Measurements from ENCODE around the gene NME8.

DNA sequence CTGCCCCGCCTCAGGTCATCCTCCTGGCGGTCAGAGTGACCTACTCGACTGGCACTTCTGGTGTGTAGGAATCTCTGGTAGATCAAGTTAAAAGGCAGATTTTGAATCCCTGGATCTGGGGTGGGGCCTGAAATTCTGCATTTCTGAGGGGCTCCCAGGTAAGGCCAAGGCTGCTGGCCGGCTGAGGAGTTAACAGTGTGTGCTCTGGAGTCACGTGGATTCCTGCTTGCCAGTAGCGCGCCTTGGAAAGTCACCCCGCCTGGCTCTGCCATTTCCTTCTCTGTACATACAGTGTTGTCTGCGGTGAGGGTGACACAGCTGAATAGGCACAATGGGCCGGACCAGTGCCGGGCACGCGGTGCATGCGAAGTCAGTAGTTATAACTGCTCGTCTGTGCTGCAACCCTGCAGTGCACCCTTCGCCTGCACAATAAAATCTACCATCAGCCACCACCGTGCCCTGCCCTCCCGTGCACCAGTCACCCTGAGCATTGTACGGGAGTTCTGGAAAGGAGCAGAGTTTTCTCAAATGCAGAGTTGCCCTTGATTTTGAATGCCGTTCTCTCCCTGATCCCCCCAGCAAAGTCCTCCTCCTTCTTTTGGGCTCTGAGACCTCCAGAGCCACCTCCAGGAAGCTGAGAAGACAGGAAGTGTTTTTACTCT, 67.9 kb upstream of the EEPD1 start:
- PRO-cap = no peak
- RAMPAGE, long total RNA = no peak

- PRO-cap = no peak
- RAMPAGE, long total RNA = no peak
These were observed 39.9 kb downstream of the EEPD1 start for GRCh38 chr7:36192662-36193677.

DNA sequence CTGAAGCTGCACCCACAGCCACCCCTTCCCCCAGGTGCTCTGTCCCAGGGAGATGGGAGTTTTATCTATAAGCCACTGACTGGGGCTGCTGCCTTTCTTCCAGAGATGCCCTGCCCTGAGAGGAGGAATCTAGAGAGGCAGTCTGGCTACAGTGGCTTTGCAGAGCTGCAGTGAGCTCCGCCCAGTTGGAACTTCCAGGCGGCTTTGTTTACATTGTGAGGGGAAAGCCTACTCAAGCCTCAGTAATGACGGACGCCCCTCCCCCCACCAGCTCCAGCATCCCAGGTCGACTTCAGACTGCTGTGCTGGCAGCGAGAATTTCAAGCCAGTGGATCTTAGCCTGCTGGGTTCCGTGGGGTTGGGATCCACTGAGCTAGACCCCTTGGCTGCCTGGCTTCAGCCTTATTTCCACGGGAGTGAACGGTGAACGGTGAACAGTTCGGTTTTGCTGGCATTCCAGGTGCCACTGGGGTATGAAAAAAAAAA, 105.4 kb downstream of the EEPD1 start:
- PRO-cap = no peak
- RAMPAGE, long total RNA = no peak

DNA sequence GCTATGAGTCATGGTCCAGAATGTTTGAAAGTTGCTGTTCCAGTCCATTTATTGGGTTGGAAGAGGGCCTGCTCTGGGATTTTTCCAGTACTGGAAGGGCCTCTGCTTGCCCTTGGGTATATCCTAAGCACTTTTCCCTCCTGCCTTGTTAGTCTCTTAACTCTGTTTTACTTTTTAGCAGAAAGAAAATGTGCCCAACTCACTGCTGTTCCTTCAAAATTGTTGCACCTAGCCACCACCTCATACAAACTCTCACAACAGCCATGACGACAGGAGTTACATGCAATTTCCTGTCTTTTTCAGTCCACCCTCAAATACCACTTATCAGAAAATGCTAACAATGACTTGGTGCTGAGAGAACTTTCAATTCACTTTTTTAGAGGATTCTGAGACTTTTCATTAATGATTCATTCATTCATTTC, 105.8 kb downstream of the MATCAP2 start:
- PRO-cap = no peak
- RAMPAGE, long total RNA = no peak

- PRO-cap = no peak
- RAMPAGE, long total RNA = no peak
These were observed 90.2 kb downstream of the MATCAP2 start for GRCh38 chr7:36276459-36277529.

- PRO-cap = no peak
- RAMPAGE, long total RNA = no peak
These were observed 63.8 kb downstream of the MATCAP2 start for GRCh38 chr7:36302936-36303883.

GRCh38 chr7:36405971-36406770, 16.5 kb downstream of the ANLN start:
- PRO-cap = no peak
- RAMPAGE, long total RNA = no peak

DNA sequence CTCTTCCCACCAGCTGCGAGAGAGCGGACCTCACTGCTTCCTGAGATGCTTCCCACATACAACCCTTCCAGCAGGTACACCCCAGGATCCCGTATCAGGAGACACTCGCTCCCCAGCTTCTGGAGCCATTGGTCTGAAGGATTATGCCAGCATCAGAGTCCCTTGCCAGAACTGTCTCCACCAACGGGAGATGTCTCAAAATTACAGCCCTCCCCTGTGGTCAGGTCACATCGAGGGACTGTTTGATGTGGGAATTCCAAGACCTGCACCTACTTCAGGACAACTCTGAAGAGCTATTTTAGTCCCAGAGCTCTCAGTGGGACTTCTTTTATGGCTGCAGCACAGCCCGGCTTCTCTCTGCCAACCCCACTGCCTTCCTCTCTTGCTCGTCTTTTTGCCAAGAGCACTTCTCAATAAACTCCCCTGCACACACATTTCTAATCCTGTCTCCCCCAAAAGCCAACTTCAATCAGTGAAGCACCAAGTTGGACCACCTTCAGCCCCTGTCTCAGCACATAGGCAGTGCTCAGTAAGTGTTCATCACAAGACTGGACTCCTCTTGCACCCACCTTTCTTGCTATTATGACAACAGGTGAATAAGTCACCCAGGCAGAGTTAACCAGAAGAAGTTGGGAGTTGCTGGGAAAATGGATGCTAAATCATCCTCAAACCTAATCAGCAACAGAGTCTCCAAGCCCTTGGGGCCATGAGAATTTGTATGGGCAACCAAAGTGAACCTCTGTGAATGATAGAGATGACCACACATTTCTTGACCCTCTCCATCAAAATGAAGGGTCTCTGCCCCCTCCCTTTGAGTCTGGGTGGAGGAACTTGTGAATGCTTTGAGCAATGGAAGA, 3.1 kb downstream of the AOAH start:
- PRO-cap = no peak
- RAMPAGE, long total RNA = no peak

DNA sequence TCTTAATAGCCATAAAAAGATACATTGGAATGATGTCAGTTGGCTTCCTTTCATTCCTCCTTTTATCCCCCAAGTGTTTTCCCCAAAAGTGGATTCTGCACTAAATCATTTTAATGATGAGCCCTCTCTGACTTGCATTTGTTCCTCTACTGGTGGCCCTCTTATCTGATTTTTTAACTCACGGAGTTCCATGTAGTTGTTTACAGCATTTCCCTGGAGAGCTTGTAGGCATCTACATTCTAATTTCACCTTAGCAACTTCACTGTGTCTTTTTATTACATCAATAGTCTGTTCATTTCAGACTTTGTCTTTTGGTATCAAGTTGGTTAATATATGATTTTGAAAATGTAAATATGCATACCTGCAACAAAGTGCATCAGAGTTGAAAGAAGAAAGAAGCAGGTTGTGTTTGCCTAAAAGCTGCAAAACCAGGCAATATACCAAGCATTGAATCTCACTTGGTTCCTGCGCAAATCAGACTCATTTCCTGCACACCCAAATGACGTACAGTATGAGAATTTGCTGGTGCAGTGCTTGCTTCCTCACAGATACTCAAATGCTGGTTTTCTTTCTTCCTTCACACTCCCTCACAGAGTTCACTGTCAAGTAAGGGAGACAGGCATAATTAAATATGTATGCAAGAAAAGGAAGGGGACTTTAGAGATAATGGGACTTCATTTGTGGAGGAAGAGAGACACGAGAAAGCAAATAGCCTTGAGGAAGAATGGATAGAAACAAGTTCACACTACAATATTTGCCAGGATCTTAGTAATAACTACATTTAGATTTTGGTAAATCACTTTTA, 56.6 kb upstream of the AOAH start:
- PRO-cap = no peak
- RAMPAGE, long total RNA = no peak

DNA sequence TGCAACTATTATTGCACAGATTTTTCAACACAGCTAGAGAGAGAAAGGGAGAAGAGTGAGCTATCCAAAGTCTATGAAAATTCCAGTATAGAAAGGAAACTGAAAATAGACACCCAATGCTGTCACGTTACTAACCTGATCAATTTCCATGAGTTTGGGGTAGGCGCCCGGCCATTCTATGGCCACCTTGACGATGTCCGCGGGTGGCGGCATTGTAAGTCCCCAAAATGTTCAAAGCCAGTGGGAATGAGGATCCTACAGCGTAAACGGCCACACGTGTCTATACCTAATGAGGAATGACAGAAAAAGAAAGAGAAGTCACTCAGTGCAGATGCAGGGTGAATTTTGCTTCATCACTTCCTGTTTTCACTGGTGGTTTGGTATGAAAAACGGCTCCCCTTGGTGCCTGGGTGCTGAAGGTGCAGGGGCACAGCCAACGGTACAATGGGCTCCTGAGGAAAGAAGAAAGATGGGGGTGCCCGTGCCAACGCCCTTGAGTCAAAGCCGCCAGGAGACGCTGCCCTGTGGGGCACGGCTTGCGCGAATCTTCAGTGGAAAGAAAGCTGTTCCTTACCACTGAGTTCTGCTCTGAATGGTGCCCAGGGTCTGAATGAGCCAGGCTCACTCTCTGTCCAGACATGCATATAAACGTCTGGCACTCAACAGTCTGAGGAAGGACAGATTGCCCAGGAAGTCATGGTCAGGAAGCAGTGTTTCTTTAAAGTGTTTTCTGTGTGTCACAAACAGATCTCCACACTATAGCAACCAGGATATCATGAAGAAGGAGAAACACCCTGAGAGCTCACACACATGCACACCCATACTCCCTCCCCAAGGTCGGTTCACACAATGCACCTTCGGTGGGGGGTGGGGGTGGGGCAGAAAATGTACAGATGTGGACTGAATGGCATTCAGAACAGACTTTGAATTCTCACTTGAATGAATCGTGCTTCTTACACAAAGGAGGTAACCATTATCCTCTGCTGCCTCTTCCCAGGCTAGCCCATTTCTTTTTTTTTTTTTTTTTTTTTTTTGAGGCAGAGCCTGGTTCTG, 105.9 kb downstream of the ELMO1 start:
- PRO-cap = bidirectional peak, plus-strand start at position 413 of the sequence, minus-strand start at position 291 of the sequence
- RAMPAGE, long total RNA = no peak

DNA sequence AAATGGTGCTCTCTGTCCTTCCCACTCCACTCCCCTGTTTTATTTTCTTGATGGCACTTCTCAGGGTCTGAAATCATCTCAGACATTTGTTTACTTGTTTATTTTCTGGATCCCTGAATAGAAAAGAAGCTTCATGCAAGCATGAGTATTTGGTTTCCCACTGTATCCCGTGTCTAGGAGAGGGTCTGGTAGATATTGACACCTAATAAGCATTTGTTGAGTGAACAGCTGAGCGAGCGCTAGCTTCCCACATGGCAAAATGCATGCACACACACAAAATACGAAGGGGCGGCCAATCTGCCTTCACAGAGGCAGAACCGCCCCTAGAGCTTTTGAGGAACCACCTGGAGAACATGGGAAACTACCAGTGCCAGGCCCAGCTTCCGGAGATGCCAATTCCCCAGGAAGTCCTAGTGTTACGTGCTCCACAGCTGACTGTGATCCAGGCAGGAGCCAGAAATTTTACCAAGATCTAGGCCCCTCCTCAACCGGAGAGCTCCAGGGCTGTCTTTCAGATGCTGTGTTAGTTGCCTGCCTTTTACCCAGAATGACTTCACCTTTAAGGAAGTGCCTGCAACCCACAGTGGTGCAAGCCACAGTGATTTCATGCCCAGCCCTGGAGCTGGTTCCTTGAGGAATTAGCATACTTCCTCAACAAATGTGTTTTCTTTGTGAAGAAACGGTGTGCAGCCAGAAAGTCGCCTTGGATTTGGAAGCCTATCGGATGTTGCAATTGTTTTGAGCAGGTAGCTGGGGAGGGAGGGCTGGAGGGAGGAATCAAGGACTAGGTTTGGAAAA, 63.0 kb downstream of the ELMO1 start:
- PRO-cap = no peak
- RAMPAGE, long total RNA = no peak

- PRO-cap = no peak
- RAMPAGE, long total RNA = no peak
These were observed 34.3 kb downstream of the ELMO1 start for GRCh38 chr7:37414278-37414941.

GRCh38 chr7:37444846-37445784, 3.5 kb downstream of the ELMO1 start:
- PRO-cap = no peak
- RAMPAGE, long total RNA = no peak

- PRO-cap = no peak
- RAMPAGE, long total RNA = no peak
These were observed at the start of gene NME8 for GRCh38 chr7:37848430-37849366. NME8 (plus strand) TSS chr7:37848597.

- PRO-cap = no peak
- RAMPAGE, long total RNA = no peak
These were observed 152.9 kb downstream of the STARD3NL start for GRCh38 chr7:38330605-38331632.

- PRO-cap = no peak
- RAMPAGE, long total RNA = no peak
These were observed 176.2 kb downstream of the STARD3NL start for GRCh38 chr7:38354242-38354584.

DNA sequence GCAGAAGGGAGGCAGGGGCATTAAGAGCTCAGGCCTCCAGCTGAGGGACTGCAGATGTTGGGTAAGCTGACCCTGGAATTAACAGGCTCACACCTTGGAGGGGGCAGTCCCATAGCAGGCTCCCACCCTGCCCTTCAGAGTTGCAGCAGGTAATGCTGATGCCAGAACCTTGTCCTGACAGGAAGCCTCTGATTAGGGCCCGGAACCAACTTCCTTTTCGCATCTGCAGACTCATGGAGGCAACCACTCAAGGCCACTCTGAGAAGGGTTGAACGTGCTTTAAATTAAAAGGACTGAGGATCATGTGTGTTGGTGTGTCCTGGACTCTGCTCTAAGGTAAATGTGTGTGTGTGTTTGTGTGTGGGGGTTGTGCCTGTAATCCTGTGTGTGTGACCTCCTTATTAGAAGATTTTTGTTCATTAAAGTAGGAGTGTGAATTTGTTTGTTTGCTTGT, 181.3 kb downstream of the STARD3NL start:
- PRO-cap = no peak
- RAMPAGE, long total RNA = no peak

GRCh38 chr7:38362172-38363152, 184.4 kb downstream of the STARD3NL start:
- PRO-cap = no peak
- RAMPAGE, long total RNA = no peak

DNA sequence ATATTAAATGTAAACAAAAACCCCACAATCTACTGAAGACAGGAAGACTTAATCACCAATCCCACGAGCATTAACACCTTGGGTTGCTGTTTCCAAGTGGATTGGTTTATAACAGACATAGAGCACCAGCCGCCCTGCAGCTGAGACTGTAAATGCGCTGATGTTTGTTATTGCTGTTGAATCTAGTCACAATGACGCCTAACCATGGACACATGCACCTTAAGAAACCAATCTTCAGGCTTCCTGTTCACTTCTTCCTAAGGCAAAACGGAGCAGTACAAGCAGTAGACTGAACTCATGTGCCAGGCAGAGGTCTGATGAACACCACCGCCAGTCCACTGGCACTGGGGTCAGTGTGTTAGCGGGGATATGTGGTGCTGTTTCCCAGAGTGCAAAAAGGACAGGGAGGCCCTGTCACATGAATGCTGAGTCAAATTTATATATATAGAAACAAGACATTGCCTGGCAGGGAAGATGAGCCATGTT, 122.0 kb upstream of the AMPH start:
- PRO-cap = no peak
- RAMPAGE, long total RNA = no peak

- PRO-cap = no peak
- RAMPAGE, long total RNA = no peak
These were observed 95.7 kb downstream of the POU6F2 start for GRCh38 chr7:39073356-39073861.